Ascending aorta (tissue), 1 donor: ENCODE data around the genes NOP53, TPRX2 and GRIN2D.

- PRO-cap = no peak
These were observed 44.4 kb downstream of the BBC3 start for GRCh38 chr19:47186203-47187415.

GRCh38 chr19:47229814-47230943 lies 820 bp downstream of the BBC3 start:
- PRO-cap = bidirectional peak, plus-strand start at chr19:47230708, minus-strand start at chr19:47230340

DNA sequence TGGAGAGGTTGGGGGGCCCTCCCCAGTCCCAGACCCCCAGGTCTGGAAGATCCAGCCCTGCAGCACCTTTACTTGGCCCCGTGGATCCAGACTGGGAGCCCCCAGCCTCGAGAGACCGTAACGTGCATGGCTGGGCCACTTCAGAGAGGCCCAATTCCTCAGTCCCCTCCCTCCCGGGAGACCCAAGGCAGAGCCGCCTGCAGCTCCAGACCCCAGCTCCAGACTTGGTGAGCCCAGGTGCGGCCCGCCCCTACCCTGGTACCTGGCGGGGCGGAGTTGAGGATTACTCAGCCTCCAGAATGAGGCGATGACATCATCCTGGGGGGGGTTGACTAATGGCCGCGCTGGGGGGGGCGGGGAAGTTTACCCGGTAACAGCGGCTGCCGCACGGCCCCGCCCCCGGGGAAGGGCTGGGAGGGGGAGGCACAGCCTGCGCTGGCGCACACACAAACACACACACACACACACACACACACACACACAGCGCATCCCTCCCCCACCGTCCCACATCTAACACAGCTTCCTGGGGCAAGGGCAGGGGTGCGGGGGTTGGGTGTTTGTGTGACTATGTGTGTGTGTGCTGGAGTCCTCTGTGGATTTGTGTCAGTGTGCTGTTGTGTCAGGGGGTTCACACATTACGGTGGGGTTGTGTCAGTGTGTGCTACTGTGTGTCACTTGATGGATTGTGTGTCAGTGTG lies 10.1 kb upstream of the BBC3 start:
- PRO-cap = unidirectional peak, minus-strand start at position 226 of the sequence

DNA sequence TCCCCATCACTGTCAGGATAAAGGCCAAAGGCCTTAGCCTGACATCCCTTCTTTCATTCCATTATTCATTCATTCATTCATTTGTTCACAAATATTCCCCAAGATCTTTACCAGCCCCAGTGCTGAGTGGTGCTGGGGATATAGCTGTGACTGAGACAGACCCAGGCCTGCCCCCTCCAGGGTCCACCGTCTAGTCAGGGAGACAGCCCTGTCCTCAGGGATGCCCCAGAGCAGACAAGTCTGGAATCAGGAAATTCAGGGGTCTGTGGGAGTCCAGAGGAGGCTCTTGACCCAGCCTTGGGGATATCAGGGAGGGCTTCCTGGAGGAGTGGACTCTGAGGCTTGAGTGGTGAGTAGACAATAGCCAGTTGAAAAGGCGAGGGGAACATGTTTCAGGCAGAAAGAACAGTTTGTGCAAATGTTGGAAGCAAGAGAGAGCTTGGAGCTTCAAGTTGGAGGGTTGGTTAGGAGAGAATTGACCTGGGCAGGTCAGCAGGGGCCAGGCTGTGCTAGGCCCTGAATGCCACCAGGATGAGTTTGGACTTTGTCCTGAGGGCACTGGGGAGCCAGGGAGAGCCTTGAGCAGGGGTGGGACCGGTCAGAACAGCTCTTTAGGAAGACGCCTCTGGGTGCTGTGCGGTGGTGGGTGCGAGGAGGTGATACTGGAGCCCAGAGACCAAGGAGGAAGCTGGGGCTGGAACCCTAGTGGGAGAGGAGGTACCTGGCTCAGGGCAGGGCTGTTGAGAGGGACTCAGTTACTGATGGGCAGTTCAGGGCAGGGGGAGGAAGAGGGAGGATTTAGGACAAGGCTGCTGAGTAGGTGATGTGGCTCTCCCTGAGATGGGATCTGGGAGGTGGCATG lies 2.7 kb downstream of the CCDC9 start:
- PRO-cap = no peak

DNA sequence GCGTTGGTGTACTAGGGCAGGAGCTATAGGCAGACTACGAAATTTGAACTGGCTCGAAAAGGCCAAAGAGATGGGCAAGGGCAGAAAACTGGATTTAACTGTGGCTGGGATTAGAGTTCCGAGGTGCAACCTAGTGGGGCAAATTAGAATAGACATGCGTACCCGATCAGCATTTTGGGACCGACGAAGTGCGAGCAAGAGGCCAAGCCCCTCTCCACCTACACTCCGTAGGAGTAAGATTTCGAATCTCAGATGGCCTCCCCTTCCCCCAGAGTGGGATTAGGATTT lies 2.1 kb upstream of the INAFM1 start:
- PRO-cap = no peak

DNA sequence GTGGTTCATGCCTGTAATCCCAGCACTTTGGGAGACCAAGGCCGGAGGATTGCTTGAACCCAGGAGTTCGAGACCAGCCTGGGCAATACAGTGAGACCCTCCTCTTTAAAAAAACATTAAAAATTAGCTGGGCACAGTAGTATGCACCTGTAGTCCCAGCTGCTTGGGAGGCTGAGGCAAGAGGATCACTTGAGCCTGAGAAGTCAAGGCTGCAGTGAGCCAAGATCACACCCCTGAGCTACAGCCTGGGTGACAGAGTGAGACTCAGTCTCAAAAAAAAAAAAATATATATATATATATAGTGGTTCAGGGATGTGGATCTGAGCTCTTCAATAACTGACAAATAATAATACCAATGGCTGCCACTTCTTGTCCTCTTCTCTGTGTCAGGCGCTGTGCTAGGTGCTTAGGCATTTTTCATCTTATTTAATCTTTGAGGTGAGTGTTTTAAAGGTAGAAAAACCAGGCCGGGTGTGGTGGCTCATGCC lies 7.6 kb downstream of the C5AR1 start:
- PRO-cap = no peak

GRCh38 chr19:47507339-47507759 lies 7.5 kb downstream of the NAPA start:
- PRO-cap = no peak

- PRO-cap = no peak
These were observed 5.5 kb downstream of the NAPA start for GRCh38 chr19:47509313-47509896.

GRCh38 chr19:47600510-47601172 lies 8.3 kb upstream of the BICRA start:
- PRO-cap = bidirectional peak, plus-strand start at chr19:47600630, minus-strand start at chr19:47600346

DNA sequence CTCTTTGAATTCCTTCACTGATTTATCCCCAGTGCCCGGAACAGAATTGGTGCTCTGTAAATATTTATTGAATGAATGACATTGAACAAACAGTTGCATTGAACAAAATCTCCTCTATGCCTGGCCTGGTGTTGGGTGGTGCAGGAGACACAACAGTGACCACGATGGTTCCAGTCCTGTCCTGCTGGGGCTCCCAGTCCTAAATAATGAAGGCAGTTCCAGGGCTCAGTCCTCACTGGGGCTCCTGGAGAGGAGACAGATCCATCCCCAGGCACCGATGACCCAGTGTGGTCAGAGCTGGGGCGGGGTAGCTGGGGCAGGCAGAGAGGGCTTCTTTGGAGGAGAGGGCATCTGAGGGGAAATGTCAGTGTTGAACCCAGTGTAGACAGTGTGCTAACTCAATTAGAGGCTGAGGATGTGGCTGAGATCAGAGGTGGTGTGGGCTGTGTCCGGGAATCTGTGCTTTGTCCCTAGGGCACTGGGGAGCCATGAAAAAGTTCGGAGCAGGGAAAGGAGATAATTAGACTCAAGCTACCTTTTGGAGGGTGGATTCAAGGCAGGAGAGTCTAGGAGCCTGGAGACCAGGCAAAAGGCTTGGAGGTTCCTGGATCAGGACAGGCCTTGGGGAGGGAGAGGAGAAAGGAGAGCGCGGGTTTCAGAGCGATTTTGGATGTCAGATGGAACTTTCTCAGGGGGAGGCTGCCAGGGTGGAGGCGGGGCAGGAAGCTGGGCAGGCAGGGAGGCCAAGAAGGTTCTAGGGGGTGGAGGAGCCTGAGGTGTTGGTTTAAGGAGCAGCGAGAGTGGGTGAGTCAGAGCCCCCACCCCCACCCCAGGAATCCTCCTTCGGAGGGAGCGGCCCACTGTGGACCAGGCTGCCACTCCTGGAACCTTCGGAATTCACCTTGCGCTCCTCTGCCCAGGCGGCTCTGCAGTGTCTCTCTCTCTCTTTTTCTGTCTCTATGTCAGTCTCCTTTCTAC lies 15.9 kb downstream of the EHD2 start:
- PRO-cap = bidirectional peak, plus-strand start at position 835 of the sequence, minus-strand start at position 675 of the sequence

DNA sequence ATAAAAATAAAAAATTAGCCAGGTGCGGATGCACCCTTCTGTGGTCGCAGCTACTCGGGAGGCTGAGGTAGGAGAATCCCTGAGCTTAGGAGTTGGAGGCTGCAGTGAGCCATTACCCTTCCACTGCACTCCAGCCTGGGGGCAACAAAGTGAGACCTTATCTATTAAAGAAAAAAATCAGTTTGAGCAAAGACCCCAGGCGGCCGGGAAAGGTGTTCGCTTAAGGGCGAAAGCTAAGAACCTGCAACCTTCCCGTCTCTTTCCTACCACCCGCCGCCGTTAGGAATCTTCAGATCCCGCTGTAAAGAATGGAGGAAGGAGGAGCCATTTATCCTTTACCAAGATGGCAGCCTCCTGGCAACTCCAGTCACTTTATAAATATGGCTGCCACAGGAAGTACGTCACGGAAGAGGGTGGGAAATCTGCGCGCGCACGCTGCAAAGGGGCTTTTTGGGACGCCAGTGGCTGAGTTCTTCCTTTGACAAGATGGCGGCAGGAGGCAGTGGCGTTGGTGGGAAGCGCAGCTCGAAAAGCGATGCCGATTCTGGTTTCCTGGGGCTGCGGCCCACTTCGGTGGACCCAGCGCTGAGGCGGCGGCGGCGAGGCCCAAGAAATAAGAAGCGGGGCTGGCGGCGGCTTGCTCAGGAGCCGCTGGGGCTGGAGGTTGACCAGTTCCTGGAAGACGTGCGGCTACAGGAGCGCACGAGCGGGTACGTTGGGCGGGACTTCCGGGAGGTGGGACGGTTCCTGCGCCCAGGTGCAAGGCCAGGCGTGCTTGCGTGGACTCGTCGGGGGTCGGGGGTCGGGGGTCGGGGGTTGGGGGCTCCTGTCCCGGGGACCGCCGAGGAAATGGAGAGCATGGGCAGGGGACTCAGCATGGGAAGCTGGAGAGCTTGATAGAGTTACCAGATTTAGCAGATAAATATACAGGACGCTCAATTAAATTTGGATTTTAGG lies at the start of gene NOP53:
TSS of gene NOP53 (plus strand) at position 473 of the 957 bp plus-strand sequence.
- PRO-cap = no peak

DNA sequence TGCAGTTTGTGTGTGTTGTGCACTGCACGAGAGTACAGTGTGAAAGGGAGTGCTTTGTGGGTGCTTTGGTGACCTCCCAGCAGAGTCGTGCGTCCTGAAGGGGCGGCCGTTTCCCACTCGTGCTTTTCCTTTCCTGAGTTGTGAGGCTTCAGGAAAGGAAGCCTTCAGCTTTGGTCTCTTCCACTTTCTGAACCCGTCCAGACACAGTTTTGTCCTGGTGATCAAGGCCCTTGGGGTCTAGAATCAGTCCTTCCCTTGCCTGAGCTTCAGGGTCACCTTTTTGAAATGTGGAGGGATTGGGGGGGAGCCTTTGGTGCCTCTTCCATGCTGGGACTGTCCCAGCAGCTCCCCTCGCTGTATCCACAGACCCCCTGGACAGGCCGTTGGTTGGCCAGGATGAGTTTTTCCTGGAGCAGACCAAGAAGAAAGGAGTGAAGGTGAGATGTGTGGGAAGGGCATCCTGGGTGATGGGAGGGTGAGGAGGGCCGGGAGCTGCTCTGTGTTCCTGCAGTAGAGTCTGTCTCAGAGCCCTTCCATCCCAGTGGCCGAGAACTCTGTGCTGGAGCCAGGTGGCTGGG lies 5.9 kb downstream of the NOP53 start:
- PRO-cap = no peak

GRCh38 chr19:47755570-47756033 lies 10.3 kb downstream of the NOP53 start:
- PRO-cap = no peak

- PRO-cap = no peak
These were observed at the start of gene TPRX2 for GRCh38 chr19:47858786-47859438. TSS of gene TPRX2 (plus strand) at chr19:47859235.

GRCh38 chr19:47860735-47861329 lies 1.8 kb downstream of the TPRX2 start:
- PRO-cap = no peak

- PRO-cap = no peak
These were observed 11.4 kb downstream of the CARD8 start for GRCh38 chr19:48244276-48244723.

GRCh38 chr19:48347865-48348642 lies 15.7 kb downstream of the TMEM143 start:
- PRO-cap = no peak

- PRO-cap = no peak
These were observed at the start of gene GRIN2D for GRCh38 chr19:48393370-48394194. TSS of gene GRIN2D (plus strand) at chr19:48393668.

- PRO-cap = no peak
These were observed 5.4 kb downstream of the GRIN2D start for GRCh38 chr19:48398882-48399162.

GRCh38 chr19:48489721-48490038 lies 20.5 kb downstream of the CYTH2 start:
- PRO-cap = no peak